A172 (cell line): ENCODE measurements around the genes FCER2, PRR36 and SNAPC2.

GRCh38 chr19:7668522-7668979 lies 298 bp upstream of the RETN start:
- RAMPAGE, long total RNA: no peak

DNA sequence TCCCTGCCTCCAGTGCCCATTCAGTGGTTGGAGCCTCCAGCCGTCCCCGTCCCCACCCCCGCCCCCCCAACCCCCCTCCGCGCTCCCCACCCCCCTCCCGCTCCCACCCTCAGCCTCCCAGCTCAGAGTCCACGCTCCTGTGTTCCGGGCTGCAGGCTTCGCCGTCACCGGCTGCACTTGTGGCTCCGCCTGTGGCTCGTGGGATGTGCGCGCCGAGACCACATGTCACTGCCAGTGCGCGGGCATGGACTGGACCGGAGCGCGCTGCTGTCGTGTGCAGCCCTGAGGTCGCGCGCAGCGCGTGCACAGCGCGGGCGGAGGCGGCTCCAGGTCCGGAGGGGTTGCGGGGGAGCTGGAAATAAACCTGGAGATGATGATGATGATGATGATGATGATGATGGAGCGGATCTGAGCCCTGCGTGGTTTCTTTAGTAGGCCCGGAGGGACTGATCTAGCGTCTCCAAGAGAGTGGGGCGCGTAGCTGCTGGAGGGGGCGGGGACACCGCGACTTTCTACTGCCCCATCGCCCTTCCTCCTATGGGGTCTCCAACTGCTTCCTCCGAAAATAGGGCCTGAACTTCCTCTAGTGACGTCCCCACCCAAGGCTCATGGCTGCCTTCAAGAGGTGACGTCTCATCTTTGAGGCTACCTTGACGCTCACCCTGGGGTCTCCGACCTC lies 1.4 kb downstream of the RETN start:
- RAMPAGE, long total RNA: no peak

- RAMPAGE, long total RNA: no peak
These were observed 2.4 kb downstream of the FCER2 start for GRCh38 chr19:7699214-7700187.

GRCh38 chr19:7701606-7702465 lies at the start of gene FCER2:
TSS of gene FCER2 (minus strand) at chr19:7702131.
- RAMPAGE, long total RNA: no peak

- RAMPAGE, long total RNA: no peak
These were observed 26.4 kb downstream of the CLEC4M start for GRCh38 chr19:7789357-7789965.

DNA sequence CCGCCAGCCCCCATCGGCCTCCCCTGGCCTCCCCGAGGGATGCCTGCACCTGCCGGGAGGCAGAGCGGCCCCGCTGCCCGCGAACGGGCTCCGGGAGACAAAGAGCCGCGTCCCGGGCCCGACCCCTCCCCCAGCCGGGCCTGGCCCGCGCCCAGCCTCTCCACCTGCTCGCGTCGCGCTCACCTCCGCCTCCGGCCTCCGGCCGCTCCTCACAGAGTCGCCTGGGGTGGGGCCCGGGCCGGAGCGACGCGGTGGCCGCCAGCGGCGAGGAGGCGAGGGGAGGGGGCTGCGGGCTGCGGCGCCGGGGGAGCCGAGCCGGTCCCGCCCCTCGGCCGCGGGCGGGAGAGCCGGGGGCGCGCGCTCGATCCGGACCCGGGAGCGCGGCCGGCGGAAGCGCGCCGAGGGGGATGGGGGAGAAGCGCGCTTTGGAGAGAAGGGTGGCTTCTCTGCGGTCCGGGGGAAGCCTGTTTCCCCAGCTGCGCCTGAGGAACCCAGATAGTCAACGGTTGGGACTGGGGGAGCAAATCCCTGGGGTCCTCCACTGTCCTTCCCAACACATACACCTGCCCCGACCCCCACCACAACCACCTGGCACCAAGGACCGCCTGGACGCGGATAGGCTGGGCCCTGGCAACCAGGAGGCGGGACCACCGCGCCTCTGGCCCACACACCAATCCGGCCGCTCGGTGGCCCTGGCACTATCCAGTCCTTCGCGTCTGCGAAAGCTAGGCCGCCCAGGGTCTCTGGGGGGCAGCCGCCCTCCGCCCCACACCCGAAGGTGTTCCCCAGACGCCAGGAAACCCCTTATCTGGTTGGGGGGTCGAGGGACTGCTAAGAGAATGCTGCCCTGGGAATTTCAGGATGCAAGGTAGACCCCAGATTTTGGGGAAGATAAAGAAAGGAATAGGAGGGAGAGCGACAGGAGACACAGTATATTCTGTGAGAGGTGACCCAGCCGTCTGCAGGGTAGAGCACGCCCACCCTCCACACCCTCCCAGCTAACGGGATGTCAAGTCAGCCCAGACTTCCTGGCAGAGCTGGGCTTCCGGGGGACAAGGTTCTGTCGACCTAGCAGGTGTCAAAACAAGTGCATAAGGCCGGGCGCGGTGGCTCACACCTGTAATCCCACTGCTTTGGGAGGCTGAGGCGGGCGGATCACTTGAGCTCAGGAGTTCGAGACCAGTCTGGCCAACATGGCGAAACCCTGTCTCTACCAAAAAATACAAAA lies at the start of gene PRR36:
Gene PRR36 (minus strand): TSS at position 288 of the 1,228 bp plus-strand sequence.
- RAMPAGE, long total RNA: no peak

- RAMPAGE, long total RNA: no peak
These were observed 3.2 kb upstream of the TGFBR3L start for GRCh38 chr19:7911440-7911914.

DNA sequence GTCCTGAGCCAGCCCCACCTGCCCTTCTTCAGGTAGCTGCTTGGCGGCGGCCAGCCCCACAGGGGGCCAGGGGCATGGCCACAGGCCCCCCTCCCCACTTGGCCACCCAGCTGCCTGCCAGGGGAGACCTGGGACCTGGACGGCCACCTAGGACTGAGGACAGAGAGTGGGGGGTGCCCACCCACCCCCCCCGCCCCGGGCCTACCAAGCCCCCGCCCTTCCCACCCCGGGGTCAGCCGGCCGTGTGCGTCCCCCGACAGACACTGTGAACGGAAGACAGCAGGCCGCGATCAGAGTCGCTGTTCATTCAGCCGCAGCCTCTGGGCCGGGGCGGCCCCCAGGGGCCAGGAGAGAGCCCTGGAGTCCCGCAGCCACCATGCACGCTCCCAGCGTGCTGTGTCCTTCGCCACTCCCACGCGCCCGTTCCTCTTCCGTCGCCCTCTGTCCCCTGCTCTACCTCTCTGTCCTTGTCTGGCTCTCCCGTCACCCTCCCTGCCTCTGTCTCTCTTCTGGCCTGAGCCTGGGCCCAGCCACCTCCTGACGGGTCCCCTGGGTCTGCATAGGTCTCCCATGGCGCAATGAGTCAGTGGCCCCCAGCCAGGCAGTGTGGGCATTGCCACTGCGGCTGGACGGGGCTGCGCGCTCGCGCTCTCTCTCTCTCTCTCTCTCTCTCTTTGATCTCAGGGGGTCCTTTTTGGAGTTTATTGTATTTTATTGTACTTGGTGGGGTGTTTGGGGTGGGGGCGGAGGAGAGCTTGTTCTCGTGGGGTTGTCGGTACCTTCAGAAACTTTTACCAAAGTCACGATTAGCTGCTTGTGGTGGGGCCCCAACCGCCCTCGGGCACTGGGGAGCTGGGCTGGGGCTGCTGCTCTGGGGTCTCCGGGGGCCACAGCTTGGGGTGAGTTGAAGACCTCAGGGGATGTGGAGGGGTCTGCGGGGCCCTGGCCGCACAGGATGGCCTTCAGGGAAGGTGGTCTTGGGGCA lies 1.9 kb upstream of the TGFBR3L start:
- RAMPAGE, long total RNA: no peak

DNA sequence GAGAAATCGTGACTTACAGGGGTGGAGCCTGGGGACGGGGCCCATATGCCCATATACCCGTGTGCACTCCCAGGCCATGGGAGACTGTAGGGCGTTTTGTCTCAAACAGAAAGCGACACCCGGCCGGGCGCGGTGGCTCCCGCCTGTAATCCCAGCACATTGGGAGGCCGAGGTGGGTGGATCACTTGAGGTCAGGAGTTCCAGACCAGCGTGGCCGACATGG lies 1.0 kb upstream of the SNAPC2 start:
- RAMPAGE, long total RNA: no peak

DNA sequence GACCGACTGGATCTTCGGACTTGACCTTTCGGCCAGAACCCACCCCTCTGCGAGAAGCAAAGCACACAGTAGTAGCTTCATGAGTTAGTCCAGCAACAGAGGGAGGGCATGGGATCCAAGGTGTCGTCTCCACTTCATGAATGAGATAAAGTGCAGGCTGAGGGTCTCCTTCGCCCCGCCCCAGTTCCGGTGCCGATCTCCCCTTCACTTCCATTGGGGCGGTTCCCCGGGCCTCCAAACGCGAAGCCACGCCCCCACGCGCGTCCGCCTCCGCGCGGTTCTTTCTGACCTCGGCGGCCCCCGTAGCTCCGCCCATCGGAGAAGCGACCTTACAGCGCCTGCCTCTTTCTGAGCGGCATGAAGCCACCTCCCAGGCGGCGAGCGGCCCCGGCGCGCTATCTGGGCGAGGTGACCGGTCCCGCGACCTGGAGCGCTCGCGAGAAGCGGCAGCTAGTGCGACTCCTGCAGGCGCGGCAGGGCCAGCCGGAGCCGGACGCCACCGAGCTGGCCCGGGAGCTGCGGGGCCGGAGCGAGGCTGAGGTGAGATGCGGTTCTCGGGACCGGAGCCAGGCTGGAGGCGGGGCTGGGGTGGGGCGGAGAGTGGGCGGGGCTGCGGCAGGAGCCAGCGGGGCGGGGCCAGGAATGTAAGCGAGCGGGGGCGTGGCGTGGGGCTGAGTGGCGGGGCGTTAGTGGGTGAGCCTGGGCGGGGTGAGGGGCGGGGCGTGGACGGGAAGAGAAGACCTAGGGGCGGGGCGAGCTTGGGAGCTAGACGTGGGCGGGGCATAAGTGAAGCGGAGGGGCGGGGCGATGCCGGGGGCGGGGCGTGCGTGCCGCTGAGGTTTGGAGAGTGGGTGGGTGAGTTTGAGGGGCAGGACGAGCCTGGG lies at the start of gene SNAPC2:
Gene SNAPC2 (plus strand): TSS at position 329 of the 884 bp plus-strand sequence.
- RAMPAGE, long total RNA: no peak

DNA sequence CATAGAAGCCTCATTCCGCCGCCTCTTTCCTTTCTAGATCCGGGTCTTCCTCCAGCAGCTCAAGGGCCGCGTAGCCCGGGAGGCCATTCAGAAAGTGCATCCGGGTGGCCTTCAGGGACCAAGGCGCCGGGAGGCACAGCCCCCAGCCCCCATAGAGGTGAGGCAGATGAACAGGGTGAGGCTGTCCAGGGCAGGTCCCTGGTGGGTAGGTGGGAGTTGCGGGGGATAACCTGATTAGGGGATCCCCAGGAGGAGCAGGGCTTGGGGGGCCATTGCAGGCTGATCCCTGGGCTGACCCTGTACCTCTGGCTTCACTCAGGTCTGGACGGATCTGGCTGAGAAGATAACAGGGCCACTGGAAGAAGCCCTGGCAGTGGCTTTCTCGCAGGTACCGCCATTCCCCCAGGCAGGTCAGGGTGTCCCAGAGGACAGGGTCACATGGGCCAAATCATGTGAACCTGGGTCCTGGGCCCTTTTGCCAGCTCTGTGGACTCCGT lies 1.3 kb downstream of the SNAPC2 start:
- RAMPAGE, long total RNA: no peak

GRCh38 chr19:7922015-7922563 lies 2.0 kb downstream of the SNAPC2 start:
- RAMPAGE, long total RNA: no peak

GRCh38 chr19:7937829-7938440 lies 5.5 kb downstream of the TIMM44 start:
- RAMPAGE, long total RNA: no peak

DNA sequence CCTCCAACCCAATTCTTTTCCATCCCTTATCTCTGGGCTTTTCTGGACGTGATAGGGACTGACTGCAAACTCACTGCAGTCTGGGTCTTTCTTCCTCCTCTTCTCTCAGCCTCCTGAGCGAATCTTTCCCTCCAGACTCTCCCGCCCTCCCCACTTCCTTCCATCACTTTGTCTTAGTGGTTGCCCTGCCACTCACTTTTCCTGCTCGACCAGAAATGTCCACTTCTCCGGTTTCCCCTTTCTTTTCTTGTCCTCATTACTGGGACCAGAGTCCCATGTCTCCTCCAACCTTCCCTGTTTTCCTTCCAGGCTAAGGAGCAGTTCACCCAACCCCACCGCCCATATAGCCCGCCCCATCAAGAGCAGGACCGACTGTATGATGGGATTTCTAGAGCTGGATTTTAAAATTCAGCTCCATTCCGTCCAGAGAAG lies 22.0 kb upstream of the TIMM44 start:
- RAMPAGE, long total RNA: no peak

DNA sequence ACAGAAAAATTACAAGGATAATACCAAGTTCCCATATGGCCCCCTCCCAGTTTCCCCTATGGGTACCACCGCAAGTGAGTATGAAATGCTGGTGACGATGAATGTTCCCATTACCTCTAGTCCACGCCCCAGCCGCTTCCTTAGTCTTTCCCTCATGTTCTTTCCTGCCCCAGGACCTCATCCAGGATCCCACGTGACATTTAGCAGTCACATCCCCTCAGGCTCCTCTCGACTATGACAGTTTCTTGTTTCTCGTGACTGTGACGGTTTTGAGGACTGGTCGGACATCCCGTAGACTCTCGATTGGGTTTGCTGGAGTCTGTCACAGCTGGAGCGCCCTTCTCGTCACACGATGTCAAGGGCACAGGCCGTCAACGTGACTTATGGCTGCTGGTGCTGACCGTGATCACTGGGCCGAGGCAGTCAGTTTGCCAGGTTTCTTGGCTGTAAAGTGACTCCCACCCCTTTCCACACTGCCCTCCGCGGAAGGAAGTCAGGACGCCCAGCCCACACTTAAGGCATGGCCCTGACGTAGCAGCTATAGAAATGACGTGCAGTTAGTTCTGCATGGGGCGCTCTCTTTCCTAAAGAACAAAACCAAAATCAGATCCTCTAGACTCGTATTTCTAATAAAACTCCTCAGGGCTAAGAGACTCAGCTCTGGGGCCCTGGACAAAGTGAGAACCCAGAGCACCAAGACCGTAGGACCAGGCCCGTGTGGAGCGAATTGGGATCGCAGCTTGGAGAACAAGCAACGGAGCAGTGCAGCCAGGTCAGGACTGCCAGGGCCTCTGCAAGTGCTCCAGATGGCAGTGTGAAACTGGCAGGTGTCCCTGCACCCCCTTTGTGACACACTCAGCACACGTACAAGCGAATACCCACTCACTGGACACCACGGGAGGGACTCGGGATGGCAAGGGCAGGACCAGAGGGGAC lies 22.6 kb downstream of the ELAVL1 start:
- RAMPAGE, long total RNA: no peak

DNA sequence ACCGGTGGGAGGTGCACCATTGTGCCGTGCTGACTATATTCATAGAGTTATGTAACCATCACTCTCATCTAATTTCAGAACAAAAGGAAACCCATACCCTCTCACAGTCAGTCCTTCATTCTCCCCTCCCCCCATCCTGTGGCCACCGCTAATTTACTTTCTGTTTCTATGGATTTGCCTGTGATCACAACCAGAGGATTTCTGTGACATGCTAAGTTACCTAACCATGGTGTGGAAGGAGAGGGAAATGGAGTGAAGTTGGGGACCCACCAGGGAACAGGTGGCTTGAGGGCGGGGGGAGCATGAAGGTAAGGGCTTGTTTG lies 461 bp upstream of the CCL25 start:
- RAMPAGE, long total RNA: no peak

GRCh38 chr19:8203621-8204125 lies 5.5 kb upstream of the CERS4 start:
- RAMPAGE, long total RNA: no peak

DNA sequence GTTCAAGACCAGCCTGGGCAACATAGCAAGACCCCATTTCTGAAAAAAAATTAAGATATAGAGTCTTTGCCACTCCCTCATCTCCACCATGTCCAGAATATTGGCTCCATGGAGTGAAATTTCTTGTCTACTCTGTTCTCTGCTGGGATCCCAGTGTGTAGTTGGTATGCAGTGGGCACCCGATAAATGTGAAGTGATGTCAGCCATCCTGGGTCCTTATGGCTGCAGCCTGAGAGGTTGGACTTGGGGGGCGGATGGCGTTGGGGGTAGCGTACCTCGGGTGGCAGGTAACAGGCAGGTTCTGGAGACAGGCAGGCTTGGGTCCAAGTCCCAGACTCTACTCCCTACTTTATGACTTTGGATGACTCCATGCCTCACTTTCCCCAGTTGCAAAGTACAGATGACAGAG lies 7.4 kb downstream of the CERS4 start:
- RAMPAGE, long total RNA: no peak

DNA sequence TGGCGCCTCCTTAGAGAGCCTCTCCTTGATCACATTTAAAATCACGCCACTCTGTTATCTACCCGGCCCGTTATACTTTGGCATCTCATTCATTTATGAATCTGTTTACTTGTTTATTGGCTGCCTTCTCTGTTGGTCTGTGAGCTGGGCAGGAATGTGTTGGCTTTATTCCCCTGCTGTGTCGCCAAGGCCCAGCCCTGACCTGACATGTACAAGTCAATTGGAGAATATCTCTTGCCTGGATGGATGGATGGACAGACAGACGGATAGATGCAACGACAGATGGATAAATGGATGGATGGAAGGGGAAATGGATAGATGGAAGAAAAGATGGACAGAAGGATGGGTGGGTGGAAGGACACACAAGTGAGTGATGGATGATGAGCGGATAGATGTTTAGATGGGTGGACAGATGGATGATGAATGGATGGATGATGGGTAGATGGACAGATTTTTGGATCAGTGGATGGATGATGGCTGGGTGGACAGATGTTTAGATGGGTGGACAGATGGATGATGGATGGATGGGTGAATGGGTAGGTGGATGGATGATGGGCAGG lies 39.0 kb downstream of the CERS4 start:
- RAMPAGE, long total RNA: no peak

DNA sequence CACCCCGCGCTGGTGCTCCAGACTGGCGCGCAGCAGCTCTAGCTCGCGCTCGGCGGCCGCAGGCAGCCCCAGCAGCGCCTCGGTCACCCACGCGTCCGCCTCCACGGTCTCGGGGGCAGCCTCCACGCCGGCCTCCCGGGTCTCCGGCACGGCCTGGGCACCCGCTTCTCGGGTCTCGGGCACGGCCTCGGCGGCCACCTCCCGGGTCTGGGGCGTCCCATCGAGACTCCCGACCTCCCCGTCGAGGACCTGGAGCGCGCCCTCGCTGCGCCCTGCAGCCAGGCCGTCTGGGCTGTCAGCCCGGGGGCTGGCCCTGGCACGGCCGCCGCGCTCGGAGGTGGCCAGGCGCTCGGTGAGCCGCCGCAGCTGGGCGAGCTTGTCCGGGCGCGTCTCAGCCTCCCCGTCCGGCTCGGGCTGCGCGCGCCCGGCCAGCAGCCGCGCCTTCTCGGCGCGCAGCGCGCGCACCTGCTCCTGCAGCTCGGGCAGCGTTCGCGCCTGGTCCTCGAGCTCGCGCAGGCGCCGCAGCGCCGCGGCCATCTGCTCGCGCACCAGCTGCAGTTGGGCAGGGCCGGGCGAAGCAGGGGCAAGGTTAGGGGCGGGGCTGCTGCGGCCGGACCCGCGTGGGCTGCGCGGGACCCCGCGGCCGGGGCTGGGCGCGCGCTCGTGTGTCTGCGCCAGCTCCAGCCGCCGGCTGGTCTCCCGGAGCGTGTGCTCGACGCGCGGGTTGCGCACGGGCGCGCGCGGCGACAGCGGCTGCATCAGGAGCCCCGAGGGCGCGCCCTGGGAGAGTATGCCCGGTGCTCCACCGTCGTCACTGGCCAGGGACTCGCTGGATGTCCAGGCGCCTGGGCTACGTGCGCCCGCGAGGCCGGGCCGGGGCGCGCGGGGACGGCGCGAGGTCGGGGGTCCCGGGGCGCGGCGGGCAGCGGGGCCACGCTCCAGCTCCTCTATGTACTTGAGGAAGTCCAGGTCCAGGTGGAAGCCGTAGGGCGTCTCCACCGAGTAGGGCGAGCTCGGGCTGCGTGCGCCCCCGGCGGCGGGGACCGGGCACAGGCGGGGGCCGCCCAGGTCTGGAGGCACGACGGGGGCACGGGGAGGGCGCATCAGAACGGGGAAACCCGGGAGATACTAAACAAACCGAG lies 8.0 kb downstream of the KANK3 start:
- RAMPAGE, long total RNA: no peak